Temporal lobe (tissue), 2 donors: ENCODE measurements around a stretch of chr11.

GRCh38 chr11:130001931-130002673 lies 533 bp downstream of the PRDM10 start:
- RAMPAGE, long total RNA, result no peak

GRCh38 chr11:130068597-130069791 lies 700 bp upstream of the APLP2 start:
- RAMPAGE, long total RNA, result no peak

GRCh38 chr11:130076590-130077289 lies 7.0 kb downstream of the APLP2 start:
- RAMPAGE, long total RNA, result no peak

DNA sequence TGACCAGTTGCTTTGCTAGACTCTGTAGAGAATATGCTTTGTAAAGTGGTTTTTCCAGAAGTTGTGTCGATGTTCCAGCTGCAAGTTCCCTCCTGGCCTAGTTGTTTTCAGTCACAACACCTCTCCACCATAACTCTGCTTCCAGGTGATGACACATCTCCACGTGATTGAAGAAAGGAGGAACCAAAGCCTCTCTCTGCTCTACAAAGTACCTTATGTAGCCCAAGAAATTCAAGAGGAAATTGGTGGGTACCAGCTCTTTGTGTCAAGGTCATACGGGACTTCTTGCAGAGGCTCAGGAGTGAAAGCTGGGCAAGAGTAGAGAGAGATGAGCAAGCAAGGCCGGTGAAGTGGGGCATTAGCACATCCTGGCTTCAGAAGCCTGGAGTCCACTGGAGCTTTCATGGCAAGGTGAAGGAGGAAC lies 26.1 kb upstream of the ST14 start:
- RAMPAGE, long total RNA, result no peak

- RAMPAGE, long total RNA, result no peak
Measured at GRCh38 chr11:130145233-130145869, 14.2 kb upstream of the ST14 start.

- RAMPAGE, long total RNA, result no peak
Measured at GRCh38 chr11:130168005-130169035, 8.7 kb downstream of the ST14 start.

DNA sequence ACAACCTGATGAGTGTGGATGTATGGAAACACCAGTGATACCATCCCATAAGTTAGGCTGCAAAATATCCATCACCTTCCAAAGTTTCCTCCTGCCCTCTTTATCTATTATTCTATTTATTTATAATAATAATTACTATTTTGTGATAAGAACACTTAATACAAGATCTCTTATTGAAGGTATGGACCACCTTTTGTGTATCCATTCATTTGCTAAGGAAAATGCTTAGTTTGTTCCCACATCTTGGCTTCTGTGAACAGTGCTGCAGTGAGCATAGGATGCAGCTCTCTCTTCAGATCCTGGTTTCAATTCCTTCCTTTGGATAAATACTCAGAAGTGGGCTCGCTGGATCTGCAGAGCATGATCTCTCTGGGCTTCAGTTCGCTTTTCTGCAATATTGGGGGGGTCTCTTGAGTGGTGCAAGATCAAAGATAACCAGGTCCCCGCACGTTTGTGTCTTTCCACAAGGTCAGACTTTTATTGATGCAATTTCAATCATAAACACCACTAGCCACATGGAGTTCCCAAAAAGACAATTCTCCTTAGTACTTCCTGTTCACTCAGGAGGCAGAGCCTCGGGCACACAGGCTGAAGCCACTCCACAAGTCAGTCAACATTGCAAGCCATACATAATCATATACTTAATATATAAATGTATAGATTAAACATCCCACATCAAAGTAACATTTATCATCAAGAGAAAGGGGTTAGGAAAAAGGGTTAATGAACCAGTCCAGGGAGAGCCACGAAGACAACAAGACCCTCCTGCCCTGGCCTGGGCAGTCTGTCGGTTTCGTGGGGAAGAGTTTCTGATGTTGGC lies 11.8 kb downstream of the ST14 start:
- RAMPAGE, long total RNA, result no peak

DNA sequence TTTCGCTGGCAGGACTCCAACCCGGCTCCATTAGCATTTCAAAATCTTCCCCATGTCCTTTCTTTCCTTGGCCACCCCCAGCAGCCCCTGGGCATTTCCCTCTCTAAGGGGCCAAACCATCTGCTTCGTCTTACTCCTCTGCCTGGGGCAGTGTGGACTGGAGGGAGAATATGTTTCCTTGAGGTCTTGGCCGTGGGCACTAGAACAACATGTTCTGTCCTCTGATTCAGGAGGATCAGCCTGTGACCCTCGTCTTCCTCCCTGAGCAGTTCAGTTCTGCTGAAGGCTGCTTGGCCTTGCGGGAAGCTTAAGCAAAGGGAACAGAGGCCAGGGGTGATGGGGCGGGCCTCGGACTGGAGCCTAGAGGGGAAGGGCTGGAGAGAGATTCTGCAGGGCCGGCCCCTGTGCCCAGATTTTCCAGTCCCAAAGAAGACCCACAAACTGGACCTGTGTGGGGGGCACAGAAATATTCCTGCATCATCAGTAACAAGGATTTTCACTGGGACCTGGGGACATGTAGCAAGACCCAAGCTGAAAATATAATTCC lies 58.0 kb downstream of the ST14 start:
- RAMPAGE, long total RNA, result no peak

- RAMPAGE, long total RNA, result no peak
Measured at GRCh38 chr11:130232533-130233653, 73.3 kb downstream of the ST14 start.

DNA sequence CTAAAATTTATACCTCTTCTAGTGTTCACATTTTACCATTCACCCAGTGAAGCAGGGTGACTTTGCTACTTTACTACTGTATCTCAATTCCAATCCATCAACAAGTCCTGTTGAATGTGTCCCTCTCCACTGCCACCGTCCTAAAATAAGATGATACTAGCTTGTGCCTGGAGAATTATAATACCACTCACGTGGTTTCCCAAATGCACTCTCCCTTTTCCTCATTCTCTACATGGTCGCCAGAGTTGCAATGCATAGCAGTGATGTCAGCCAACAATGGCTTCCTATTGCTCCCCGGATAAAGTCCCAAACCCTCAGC lies 4.0 kb upstream of the ZBTB44 start:
- RAMPAGE, long total RNA, result no peak

DNA sequence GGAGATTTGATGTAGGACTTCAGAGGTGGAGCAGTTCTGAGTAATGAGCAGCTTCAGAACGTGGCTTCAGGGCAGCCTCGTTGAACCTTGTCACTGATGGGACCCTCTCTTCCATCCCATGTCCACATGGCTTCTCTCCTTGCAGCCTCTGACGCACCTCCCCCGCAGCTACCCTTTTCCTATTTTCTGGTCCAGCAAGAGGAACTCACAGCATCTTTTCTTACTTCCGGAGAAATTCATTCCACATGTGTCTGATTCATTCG lies 27.8 kb downstream of the ADAMTS8 start:
- RAMPAGE, long total RNA, result no peak

- RAMPAGE, long total RNA, result no peak
Measured at GRCh38 chr11:130426201-130426637, 2.2 kb downstream of the ADAMTS8 start.

- RAMPAGE, long total RNA, result no peak
Measured at GRCh38 chr11:130528109-130528726, 79.8 kb downstream of the ADAMTS15 start.

DNA sequence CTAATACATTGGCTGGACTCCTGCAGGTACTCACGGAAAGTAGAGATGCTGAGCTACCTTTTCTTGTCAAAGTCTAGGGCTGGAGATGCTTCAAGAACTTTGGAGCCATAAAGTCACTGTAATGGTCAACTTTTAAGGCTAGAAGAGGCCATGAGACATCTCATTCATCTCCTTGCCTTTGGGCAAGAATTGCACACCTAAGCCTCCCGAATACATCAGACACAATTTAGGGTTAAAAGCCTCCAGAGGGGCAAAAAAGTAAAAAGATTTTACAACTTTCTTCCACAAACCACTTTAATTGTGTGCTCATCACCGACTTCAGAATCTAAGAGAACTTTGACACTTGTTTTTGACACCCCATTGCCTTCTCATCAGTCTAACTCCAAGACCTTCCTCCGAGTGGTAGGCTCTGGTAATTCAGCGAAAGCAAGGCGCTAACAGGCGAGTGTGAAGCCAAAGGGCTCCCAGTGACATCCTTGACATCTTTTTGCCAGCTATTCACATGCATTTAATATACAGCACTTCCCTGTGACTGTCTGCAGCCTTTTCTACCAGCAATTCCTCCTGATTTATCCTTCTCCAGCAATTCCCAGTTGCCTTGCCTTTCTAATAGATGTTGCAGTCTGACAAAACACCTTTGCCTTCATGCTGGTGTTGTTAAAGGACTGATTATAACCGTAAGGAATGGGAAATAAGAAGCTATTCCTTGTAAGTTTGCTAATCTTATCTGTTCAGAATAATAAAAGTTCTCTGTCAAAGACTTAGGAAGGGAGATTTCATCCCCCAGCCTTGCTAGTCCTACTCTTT lies 39.4 kb downstream of the SNX19 start:
- RAMPAGE, long total RNA, result no peak

DNA sequence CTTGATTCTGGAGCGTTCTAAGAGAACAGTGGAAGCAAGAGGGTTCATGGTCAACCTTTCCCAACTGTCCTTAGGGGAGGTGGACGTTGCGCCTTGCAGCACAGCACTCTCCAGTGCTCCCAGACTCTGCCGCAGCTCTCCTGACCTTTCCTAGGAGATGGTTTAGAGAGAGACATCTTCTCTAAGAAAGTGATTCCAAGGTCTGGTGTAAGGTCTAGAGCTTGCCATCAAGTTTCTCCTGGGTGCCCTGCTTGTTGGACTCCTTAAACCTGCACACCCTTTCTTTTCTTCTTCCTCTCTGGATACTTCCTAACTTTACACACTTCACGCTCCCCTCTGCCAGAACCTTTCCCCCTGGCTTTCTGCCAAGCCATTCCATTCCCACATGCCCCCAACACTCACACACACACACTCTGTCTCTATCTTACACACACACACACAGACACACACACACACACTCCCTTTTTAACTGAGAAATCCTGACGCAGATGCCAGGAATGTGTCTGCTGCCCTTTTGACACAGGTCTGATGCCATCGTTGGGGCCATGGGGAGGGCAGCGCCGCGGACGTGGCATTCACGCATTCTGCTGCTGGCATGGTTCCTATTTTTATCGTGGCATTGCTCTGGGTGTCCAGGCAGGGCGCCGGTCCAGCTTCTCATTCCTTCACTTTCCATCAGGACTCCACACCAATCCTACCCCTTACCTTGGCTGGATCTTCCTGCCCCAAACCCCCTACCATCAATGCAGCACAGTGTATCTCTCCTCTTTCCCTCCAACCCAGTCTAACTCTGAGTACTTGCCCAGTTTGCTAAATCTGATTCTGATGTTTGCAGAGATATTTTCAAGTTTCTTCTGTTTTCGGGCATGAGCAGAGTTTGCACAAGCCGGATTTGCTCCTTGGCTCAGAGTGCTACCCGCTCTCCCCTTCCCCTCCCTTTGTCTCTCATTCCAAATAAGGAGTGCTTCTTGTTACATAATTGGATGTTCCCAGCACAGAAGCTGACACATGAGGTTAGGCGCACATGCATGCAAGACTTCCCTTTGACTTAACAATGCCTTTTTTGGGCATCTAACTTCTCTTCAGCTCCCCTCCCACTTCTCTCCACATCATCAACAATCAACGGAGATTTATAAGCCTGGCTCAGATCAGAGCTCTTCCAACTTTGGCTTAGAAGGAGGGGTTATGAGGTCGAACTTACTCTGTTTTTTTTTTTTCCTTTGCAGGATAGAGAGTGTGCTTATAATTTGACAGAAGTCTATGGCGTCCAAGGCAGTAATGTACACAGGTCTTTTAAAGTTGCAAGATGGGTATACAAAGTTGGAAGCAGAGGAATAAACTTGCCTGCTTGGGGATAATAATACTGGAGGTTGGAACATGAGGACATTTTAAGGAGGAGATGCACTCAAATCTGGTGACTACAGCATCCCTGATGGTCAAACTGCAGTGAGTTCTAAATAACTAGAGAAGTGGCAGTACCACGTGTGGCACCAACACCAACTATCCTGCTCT lies 18.8 kb downstream of the SNX19 start:
- RAMPAGE, long total RNA, result no peak

- RAMPAGE, long total RNA, result no peak
Measured at GRCh38 chr11:131414372-131414785, 44.0 kb downstream of the NTM start.

GRCh38 chr11:132943998-132944665 lies 588.2 kb downstream of the OPCML start:
- RAMPAGE, long total RNA, result no peak

DNA sequence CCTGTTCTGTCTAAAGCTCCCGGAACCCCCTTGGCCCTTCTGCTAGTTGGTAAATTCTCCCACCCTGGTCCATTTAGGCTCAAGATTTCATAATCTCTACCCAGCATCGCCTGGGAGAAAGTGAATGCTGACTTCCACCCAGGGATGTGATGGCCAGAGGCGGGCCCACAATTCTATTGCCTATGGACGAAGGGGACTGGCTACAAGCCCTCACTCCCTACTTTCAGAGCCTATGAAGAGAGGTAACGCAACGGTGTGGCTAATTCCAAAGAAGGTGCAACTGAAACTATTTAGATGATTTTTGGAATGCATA lies 462.0 kb downstream of the OPCML start:
- RAMPAGE, long total RNA, result no peak

- RAMPAGE, long total RNA, result no peak
Measured at GRCh38 chr11:133944825-133945898, 11.6 kb downstream of the IGSF9B start.

GRCh38 chr11:134015518-134016082 lies 53.3 kb upstream of the JAM3 start:
- RAMPAGE, long total RNA, result no peak